ENCODE data around the genes AIRE, KRTAP10-4 and KRTAP10-6.

GRCh38 chr21:44072956-44073594 lies 34.1 kb upstream of the PWP2 start:
- RRBS = no CpG with 5 or more reads among the region's 7 CpGs

DNA sequence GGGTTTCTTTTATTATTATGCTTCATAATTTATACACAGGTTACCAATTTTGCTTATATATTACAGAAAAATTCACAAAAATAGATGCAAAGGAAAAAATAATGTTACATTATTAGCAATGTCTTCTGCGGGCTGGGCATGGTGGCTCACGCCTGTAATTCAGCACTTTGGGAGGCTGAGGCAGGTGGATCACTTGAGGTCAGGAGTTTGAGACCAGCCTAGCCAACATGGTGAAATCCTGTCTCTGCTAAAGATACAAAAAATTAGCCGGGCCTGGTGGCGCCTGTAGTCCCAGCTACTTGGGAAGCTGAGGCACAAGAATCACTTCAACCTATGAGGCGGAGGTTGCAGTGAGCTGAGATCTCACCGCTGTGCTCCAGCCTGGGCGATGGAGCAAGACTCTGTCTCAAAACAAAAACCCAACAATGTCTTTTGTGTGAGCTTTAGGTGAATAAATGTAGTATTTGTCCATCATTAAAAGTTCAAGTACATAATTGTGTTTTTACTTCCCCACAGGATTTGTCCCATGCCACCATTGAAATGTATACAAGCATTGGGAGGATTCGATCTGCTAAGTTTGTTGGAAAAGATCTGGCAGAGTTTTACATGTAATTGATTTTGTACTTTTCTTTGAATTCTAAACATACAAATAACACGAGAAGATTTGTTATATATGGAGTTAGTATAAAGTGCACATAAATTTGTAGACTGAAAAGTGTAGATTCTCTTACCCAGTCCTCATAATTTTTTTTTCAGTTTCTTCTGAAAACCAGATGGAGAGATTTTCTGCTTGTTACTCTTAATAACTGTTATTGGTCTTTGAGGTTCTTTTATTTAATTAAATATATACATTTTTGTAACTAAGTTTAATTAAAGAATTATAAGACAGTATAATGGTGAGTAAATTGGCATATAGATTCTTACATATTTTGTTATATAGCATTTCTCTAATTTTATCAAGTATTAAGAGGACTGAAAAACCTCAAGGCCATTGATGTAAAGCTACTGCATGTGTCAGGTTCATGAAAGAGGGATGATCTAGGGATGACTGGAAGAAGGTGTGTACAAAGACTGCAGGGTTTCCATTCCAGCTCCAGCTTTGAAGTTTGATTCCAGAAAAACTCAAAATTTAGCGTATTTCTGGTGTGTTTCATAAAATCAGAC lies 29.6 kb upstream of the PWP2 start:
- RRBS = no CpG with 5 or more reads among the region's 10 CpGs

- RRBS = 12% methylated on average over 32 of the region's 62 CpGs
Measured at GRCh38 chr21:44285640-44286348, at the start of gene AIRE. TSS of gene AIRE (plus strand) at chr21:44285876.

GRCh38 chr21:44303393-44304358 lies 3.8 kb downstream of the PFKL start:
- RRBS = no CpG with 5 or more reads among the region's 24 CpGs

- RRBS = 70% methylated on average over 6 of the region's 10 CpGs
Measured at GRCh38 chr21:44330225-44330411, 9.1 kb downstream of the CFAP410 start.

- RRBS = no CpG with 5 or more reads among the region's 26 CpGs
Measured at GRCh38 chr21:44573285-44574129, at the start of gene KRTAP10-4. TSS of gene KRTAP10-4 (plus strand) at chr21:44573729.

- RRBS = no CpG with 5 or more reads among the region's 12 CpGs
Measured at GRCh38 chr21:44592304-44592552, at the start of gene KRTAP10-6. TSS of gene KRTAP10-6 (minus strand) at chr21:44592505.

DNA sequence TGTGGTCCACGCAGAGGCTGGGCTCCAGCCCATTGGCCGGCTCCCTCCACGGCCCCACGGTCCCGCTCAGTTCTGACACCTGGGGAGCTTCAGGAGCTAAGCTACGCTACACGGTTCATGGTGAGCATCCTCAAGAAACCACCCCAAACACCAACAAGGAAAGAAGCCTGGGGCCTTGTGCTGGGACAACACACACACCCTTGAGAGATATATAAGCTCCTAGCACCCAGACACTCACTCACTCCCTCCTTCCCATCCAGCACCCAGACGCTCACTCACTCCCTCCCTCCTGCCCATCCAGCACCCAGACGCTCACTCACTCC lies 254 bp upstream of the KRTAP10-12 start:
- RRBS = no CpG with 5 or more reads among the region's 9 CpGs

- RRBS = no CpG with 5 or more reads among the region's 11 CpGs
Measured at GRCh38 chr21:44765229-44765858, 36.3 kb downstream of the UBE2G2 start.

- RRBS = no CpG with 5 or more reads among the region's 9 CpGs
Measured at GRCh38 chr21:44865289-44865682, 8.2 kb downstream of the PTTG1IP start.

DNA sequence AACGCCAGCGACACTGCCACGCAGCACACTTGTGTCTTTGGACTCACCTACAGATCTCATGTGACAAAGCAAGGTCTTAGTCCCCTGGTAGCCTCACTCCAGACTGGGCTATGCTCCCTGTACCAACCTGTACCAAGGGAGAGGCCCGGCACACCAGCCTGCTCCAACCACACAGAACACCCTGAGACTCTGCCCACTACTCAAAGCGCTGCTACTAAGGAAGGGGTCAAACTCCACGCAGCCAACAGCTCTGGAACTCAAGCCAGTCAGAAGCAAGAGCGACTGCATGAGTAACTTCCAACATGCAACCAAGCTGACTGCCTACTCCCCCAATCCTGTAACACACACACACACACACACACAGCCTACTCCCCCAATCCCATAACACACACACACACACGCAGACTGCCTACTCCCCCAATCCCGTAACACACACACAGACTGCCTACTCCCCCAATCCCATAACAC lies 7.6 kb downstream of the PTTG1IP start:
- RRBS = no CpG with 5 or more reads among the region's 9 CpGs

DNA sequence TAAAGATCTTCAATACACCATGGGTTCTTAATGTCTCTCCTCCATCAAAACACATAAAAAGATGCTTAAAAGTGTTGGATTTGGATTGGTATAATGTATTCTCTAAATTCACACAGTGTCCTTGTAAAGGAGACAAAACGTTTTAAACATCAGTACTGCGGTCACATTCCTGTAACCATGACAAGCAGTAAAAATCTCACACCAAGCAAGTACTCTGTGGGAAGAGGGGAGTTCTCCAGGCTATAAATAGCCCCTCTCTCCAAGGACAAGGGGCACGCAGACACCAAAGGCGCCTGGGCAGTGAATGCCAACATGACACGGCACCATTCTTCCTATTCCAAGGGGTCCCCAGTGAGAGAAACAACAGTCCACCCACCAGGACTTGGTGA lies 2.0 kb downstream of the PTTG1IP start:
- RRBS = no CpG with 5 or more reads among the region's 5 CpGs

DNA sequence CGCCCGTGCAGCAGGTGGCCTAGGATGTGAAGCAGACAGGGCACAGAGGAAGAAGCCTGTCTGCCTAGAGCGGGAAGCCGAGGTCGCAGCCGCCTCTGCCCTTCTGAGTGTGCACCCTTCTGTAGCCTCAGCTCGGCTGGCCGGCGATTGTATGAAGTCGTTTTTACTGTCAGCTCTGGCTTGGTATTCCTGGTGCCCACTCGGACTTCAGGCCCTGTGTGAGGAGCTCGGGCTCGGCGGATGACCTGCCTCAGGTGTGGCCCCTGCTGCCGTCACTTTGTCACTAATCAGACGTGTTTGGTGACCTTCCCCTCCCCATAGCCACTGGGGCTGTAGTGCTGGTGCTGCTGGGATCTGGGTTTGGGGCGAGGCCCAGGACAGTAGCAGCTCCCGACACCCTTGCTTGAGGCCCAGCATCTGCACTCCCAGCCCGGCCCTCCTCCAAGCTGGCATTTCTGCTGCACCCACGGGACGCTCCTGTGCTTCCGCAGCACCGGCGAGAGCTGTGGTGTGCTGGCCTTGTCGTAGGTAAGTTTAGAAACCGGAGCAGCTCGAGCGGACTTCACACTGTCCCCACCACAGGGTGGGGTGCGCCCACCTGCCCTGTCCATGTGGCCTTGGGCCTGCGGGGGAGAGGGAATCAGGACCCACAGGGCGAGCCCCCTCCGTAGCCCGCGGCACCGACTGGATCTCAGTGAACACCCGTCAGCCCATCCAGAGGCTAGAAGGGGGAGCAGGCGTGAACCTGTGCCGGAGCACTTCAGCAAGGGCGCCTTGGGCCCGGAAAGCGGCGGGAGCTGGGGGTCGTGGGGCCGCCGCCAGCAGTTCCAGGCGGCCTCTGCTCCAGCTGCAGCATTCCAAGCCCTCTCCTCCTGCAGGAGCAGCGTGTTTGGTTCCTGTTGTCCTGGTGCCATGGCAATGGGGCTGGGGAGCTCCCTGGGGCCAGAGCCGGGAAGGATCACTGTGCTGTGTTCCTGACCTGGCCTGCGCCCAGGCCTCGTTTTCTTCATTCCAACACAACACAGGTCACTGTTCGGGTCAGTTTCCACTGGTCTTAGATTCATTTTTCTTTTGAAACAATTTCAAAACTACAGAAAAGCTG lies 18.4 kb downstream of the SLX9 start:
- RRBS = 29% methylated on average over 7 of the region's 51 CpGs

- RRBS = no CpG with 5 or more reads among the region's 8 CpGs
Measured at GRCh38 chr21:45030650-45030975, 43.8 kb upstream of the ADARB1 start.

- RRBS = 17% methylated on average over 4 of the region's 19 CpGs
Measured at GRCh38 chr21:45041202-45041831, 33.1 kb upstream of the ADARB1 start.

GRCh38 chr21:45064455-45064902 lies 9.9 kb upstream of the ADARB1 start:
- RRBS = no CpG with 5 or more reads among the region's 7 CpGs

GRCh38 chr21:45132785-45133357 lies 58.5 kb downstream of the ADARB1 start:
- RRBS = no CpG with 5 or more reads among the region's 11 CpGs

GRCh38 chr21:45138102-45138613 lies 63.8 kb downstream of the ADARB1 start:
- RRBS = no CpG with 5 or more reads among the region's 6 CpGs

DNA sequence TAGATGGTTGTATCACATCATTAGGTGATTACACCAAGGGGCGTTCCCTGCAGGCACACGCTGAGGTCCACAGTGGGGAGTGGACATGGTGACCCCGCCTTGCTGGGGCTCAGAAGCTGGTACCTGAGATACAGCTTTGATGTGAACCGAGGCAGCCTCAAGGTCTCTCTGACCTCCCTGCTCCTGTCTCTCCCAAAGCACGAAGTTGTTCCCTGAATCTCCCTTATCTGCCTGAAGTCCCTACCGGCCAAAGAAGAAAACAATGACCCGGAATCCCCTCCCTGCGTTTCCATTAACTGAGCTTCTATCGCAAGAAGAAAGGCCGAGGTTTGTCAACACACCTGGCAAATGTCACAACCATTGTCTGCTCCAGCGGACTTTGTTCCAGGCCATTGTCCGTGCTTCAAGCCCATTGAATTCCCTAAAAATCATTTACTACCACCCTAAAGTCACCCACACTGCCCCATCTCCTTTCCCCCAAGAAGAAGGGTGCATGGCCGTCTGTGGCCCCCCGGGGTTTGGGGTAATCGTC lies 48.3 kb upstream of the COL18A1 start:
- RRBS = no CpG with 5 or more reads among the region's 15 CpGs

DNA sequence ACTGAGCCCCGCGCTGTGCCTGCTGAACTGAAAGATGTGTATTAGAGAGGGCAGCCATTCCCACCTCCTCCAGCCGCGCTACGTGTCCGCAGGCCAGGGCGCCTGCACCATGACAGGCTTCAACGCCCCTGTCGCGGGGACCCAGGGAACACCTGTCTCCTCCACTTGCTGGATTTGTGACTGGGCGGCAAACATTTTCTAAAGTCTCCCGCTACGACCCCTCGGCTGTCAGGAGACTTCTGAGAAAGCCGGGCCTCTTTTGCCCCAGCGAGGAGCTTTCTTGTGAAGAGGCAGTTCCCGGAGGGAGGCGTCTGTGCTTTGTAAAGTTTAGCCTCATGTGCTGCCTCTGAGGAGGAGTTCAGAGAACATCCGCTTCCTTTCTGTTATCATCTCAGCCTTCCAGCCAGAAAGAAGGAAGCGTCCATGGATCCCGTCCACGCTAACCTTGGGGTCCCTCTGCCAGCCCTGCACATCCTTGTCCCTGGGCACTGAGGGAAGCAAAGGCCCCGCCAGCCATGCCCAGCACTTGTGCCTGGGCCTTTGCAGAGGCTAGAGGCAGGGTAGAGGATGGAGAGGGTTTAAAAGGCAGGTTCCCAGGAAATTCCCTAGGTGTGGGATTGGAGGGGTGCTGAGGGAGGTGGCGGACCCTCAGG lies 8.4 kb downstream of the COL18A1 start:
- RRBS = 69% methylated on average over 3 of the region's 24 CpGs

All from pericardium (tissue), 1 donor.